ENCODE measurements around a stretch of chr6.

DNA sequence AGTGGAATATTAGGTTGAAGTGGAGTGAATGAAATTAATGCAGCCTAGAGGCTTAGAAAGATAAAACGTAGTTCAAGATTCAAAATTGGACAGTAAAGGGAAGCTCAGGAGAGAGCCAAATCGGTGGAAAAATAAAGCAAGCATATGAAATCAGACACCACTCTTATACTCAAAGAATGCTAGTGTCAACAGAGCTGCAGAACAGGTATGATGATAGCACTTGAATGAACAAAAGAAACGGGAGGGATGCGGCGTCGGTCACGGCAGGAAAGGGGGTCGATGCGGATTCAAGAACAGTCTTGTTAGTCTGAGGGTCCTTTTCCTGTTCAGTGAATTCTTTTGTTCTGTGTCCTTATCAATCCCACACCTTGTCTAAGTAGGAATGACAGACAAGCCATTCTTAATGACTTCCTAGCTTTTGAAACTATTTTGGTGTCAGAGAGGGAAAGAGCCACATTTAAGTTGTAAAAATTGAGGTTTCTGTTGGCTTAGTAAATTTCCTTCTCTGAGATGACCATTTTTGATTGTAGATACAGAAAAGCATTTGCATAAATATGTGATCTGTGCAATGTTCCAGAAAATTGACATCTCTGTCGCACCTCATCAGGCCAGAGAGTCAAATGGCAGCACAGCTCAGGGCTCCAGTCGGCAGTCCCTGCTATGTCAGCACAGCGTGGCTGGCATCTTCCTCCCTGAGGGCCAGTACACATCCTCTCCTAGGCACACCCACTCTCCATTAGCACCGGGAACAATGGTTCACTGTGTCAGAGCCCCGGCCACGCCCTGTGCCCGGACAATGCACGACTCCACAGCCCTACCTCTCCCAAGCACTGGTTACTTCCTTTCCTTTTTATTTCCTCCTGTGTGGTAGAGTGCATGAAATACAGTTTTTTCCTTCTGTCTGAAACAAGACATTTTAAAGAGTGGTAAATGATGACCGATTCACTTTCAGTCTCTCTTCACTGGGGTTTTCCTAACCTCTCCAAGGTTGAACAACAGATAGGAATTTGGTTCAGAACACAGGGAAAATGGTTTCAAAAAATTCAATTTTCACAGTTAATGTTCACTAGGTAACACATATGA lies 114.7 kb downstream of the FOXC1 start:
- PRO-cap, 2 experiments = no peak in any of the 2 experiments

DNA sequence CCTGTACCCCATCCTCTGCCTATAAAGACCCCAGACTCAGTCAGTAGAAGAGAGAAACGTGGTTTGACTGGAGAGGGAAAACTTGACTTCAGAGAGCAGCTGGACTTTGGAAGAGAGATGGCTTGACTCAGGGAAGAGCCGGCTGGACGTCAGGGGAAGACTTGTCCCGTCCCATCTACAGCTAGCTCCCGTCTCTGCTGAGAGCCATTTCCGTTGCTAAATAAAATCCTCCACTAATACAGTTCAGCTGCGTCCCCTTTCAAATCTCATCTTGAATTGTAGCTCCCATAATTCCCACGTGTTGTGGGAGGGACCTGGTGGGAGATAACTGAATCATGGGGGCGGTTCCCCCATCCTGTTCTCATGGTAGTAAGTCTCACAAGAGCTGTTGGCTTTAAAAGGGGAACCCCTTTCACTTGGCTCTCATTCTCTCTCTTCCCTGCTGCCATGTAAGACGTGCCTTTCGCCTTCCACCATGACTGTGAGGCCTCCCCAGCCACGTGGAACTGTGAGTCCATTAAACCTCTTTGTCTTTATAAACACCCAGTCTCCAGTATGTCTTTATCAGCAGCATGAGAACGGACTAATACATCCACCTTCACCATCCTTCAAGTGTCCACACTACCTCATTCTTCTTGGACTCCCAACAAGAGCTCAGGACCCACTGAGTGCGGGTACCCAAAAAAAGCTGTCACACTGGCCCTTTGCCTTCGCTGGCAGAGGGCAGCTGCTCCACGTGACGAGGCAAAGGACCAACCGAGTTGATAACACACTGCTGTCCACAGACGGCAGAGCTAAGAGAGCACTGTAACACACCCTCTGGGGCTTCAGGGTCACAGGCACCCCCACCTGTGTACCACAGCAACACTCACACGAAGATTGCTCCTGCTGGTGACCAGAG lies 313.1 kb downstream of the FOXC1 start:
- PRO-cap, 2 experiments = no peak in any of the 2 experiments

DNA sequence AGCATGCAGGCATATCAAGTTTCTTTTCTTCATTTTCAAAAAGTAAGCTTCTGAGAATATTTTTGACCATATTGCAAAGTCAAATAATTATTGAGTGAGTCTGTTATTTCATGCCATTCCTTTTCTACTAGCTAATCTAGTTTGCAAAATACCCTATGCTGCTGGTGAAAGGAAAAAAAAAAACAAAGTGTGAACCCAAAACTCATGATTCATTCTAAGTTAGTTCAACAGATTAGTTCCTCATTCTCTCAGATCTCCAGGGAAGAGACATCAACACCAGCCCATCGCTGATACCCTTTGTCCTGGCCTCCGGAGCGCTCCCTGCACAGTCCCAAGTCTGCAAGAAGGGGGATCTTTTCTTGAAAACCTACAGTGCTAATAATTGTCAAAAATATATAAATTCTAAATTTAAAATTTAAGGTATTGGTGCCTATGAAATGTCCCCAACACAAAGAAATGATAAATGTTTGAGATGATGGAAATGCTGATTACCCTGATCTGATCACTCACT lies 106.7 kb upstream of the GMDS start:
- PRO-cap, 2 experiments = no peak in any of the 2 experiments

DNA sequence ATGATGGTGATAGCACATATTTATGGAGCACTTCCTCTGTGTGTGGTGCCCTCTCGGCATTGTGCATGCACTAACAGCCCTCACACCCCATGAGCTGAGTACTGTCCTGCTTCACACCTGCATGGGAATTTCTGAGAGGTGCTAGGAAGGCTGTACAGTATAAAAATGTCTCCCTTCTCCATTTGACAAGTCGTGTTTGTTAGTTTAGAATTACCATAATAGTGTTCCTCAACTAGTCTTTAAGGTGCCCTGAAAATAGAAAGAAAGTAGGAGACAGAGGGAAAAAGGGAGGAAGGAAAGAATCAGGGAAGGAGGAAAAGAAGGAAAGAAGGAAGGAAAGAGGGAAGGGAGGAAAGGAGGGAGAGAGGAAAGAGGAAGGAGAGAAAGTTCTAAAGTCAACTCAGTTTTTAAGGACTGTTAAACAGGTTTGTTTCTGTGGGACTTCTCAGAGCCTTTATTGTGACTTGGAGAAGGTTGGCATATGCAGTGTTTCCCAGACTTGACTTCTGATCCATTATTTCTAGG lies 132.5 kb upstream of the GMDS start:
- PRO-cap, 2 experiments = no peak in any of the 2 experiments

GRCh38 chr6:2623166-2623861 lies 127.4 kb downstream of the MYLK4 start:
- PRO-cap, 2 experiments = no peak in any of the 2 experiments

DNA sequence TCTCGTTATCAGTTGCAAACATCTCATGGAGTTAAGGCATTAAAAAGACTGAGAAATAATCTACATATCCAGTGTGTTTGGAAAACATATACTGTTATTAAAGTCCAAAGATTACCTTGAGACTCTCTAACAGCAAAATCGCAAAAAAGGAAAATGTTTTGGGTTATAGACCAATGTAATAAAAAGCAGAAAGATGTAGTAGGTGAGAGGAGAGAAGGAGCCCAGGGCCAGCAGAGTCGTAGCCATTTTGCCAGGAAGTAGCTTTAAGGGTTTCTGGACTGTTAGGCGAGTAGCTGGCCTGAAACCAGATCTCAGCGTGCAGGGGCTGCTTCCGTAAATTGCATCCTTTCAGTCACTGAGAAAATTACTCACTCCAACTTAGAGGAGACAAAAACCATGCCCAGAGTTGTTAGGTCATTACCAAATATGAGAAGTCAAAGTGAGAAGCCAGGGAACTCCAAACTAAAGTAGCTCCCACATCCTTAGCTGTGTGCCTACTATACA lies 24.6 kb downstream of the MYLK4 start:
- PRO-cap, 2 experiments = no peak in any of the 2 experiments

DNA sequence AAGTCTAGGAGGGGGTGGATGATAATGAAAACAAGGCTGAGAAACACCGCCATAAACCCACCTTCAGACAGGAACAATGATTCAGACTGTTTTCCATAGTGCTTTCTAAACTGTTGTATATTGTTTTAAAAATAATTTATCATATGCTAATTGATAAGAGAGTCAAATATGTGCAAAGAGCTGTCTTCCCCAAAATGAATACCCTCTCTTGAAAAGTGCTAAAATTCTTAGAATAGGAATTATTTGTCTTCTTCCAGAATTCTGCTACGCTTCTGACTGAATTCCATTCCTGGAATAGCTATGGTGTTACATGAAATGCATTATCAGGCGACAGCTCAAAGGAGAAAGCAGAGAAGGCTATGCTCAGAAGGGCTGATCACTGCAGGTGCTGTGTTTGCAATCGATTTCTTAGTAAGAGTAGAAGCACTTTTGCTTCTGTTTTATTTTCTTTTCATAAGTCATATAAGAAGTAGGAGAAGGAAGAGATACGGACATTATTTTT lies 7.5 kb downstream of the MYLK4 start:
- PRO-cap, 2 experiments = no peak in any of the 2 experiments

DNA sequence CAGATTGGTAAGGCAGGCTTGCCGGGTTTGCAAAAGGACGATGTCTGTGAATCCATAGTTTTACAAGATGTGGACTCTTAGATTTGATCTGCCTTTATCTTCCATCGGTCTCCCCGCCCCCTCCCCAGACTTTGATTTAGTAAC lies 1.3 kb downstream of the WRNIP1 start:
- PRO-cap, 2 experiments = no peak in any of the 2 experiments

DNA sequence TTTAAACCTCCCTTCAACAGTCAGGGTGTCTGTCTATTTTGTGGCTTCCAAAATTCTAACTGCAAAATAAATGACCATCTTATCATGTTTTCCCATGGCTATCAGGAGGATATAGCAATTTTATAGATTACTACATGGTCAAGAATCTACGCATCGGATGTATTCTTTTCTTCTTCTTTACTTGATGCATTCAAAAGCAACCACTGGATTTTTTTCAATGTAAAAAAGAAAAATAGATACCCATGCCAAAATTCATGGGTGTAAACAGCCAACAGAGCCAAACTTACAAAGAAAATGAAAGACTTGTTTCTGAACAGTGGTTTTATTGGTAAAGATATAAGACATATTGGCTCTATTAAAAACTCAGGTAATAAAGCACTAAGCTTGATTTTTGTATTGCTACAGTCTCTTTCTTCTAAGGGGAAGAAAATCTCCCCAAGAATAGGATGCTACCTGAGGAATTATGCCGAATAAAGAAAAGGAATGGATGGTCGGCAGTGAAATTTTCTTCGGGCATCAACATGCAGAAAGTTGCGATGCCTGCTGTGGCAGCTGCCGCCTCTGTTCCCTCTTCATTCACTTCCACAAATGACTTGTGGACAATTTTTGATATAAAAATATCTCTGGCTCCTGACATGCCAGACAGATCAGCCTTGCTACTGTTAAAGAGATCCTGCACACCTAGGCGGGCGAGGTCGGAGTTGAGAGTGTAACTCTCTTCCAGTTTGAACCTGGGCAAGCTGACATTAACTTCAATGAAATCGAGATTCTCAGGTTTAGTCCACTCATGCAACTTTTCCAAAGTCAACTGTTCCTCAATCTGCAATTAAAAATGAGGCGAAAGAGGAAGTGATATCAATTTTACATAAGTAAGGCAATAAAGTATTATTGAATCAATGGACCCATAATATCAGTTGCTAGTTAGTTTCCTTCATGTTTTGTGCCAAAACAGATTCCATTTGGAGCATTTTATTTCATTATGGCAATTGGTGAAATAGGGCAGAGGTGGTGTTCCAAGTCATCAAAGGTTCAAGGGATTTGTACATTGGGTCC lies 8.1 kb downstream of the SERPINB1 start:
- PRO-cap, 2 experiments = no peak in any of the 2 experiments

DNA sequence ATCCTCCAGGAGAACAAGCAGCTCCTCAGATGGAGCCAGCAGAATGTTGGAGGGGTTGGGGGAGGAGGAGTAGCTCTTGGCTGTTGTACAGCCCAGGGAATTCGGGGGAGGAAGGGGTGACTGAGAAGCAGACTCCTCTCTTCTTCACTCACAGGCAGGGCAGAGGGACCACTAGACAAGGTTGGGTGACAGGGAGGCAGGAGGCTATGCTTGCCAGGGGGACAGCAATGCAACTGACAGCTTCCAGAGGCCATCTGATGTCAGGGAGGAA lies 30.0 kb downstream of the SERPINB9 start:
- PRO-cap, 2 experiments = no peak in any of the 2 experiments

DNA sequence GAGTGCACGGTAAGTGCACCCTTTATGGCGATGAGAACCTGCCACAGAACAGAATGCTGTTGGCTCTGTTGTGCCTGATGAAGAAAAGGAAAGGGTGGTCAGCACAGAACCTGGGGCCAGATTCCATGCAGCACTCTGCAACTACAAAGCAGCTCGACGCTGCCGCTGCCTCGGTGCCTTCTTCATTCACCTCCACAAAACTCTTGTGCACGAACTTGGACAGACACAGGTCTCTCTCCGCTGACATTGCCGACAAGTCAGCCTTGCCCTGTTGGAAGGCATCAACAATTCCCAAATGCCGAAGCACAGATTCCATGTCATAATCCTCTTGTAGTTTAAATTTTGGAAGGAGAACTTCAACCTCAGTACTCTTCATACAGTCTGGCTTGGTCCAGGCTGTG lies 13.0 kb downstream of the SERPINB9 start:
- PRO-cap, 2 experiments = no peak in any of the 2 experiments

DNA sequence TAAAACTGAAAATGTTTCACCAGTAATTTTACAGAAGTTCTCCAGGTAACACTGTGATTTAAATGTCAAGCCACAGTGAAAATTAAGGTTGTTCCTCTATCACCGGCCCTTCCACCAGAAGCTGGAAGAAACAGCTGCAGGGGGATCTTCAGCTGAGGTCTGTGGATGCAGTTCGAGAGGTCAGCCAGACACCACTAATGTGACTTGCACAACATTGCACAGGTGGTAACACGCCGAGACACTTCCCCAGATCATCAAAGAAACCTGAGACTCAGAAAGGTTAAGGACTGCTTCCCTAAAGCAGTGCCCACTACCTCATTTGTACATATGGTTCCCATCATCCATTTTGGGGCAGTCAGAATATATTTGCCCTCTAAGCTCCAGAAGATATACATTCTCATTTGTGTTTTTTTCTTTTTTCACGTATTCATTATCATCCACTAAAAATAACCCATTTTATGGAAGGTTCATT lies 8.1 kb upstream of the SERPINB9 start:
- PRO-cap, 2 experiments = no peak in any of the 2 experiments

- PRO-cap, 2 experiments = no peak in any of the 2 experiments
Measured at GRCh38 chr6:2955470-2955768, 15.9 kb downstream of the SERPINB6 start.

DNA sequence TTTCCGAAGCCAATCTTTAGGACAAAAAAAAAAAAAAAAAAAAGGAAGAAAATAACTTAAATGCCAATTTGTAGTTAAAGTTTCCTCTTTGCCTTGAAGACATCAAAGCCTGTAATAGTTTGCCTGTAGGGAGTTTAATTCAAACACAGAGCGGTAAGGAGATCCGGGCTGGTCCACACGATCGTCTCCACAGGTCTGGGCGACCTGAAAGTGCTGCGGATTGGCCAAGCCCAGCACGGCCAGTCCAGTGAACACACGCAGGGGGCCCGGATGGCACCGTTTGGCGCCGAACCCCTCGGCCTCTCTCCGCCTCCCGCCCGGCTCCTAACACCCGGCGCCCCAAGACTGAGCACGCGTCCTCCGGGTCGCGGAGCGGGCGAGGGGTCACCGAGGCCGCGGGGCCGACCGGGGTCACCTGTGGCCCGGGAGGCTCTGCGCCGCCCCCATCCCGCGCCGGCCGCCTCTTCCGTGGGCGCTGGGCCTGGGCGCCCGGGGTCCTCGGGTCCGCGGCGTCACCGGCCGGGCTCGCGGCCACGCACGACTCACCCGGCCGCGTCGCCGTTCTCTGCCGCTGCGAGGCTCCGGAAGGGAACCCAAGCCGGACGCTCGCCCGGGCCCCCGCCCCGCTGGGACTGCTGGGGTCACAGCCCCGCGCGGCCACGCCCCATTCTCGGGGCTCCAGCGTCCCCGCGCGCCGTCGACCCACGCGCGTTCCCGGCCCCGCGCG lies 502 bp downstream of the SERPINB6 start:
- PRO-cap, 2 experiments = peak in 2 of 2 experiments; most common plus-strand start position 247 of the sequence (in 2); most common minus-strand start position 186 of the sequence (in 1)

GRCh38 chr6:2978042-2978593 lies 6.8 kb upstream of the SERPINB6 start:
- PRO-cap, 2 experiments = no peak in any of the 2 experiments

- PRO-cap, 2 experiments = no peak in any of the 2 experiments
Measured at GRCh38 chr6:3022135-3022617, 22.5 kb downstream of the NQO2 start.

DNA sequence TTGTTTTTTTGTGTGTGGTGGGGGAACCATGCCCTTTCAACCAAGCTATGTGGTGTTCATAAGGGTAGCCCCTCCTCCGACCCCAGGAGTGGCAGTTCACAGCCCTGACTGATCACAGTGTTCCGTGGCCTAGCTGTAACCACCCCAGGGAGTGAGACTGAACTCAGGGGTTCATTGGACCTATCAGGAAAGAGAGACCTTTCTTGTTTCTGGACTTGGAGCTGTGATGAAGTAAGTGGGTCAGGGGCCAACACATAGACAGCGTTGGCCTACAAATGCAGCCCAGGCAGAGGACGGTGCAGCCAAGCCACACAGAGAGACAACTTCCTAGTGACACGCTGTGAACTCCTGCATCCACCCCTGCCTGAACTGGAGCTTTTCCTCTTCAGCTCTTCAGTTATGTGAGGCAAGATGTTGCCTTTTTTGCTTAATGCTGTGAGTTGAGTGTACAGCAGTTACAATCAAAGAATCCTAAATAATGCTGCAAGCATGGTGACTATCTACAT lies 26.1 kb downstream of the NQO2 start:
- PRO-cap, 2 experiments = no peak in any of the 2 experiments

DNA sequence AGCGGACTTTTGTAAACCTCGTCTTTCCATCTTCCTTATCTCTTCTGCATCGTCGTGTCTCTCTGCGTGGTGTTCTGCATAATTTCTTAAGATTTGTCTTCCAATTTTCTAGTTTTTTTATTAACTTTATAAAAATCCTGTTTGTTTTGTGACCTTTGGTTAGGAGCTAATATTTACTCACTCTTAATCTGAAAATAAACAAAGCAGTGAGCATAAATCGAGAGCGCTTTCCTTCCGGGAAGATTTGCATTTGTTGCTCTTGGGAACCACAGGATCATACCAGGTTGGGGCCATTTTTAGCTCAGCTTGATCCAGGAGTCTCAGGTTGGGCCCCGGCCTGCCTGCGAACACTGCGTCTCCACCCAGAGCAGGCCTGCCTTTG lies 17.1 kb downstream of the BPHL start:
- PRO-cap, 2 experiments = no peak in any of the 2 experiments

DNA sequence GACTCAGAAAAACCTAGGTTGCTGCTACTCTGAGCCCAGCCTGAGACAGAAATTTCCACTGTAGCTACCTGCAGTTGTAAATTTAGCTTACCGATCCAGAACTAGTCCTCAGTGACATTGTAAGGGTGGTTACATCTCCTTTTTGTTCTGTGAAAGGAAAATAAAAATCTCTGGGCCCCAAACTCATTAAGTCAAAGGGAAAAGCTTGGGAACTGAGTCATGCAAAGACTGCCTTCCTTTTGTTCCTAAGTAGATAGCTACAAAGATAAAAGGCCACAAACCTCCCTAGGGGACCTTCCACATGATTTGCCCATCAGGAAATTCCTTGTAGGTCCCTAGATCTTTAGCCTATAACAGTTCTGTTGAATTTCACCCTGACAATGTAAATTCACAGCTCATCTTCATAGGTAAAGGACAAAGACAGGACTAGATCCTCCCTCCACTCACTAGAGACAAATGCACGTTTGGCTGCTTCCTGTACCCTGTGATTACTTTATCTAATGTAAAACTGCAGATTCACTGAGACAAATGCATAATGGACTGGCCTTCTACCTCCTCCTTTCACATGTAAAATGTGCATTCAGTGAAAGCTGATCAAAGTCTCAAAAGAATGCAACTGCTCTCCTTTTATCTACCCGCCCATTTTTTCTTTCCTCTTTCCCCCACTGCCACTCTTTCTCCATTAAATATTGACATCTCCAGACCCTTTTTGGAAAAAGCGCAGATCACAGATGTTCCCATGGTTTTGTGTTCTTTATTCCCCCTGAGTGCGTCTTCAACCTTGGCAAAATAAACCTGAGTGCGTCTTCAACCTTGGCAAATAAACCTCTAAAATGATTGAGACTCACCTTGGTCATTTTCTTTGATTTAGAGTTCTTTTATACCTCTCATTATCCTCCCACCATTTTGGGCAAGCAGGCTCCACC lies 8.9 kb upstream of the TUBB2A start:
- PRO-cap, 2 experiments = no peak in any of the 2 experiments

DNA sequence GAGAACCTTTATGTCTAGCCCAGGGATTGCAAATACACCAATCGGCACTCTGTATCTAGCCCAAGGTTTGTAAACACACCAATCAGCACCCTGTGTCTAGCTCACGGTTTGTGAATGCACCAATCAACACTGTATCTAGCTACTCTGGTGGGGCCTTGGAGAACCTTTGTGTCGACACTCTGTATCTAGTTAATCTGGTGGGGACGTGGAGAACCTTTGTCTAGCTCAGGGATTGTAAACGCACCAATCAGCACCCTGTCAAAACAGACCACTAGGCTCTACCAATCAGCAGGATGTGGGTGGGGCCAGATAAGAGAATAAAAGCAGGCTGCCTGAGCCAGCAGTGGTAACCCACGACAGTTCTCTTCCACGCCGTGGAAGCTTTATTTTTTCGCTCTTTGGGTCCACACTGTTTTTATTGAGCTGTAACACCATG lies 13.9 kb upstream of the TUBB2A start:
- PRO-cap, 2 experiments = no peak in any of the 2 experiments